ENCODE data around the genes FBN1 and FGF7.

GRCh38 chr15:45147853-45148453, 18.2 kb downstream of the DUOX1 start:
- RRBS, result 67% methylated on average over 1 of the region's 15 CpGs

- RRBS, result no CpG with 5 or more reads among the region's 8 CpGs
Observed at GRCh38 chr15:45162229-45163280, 25.2 kb downstream of the SHF start.

DNA sequence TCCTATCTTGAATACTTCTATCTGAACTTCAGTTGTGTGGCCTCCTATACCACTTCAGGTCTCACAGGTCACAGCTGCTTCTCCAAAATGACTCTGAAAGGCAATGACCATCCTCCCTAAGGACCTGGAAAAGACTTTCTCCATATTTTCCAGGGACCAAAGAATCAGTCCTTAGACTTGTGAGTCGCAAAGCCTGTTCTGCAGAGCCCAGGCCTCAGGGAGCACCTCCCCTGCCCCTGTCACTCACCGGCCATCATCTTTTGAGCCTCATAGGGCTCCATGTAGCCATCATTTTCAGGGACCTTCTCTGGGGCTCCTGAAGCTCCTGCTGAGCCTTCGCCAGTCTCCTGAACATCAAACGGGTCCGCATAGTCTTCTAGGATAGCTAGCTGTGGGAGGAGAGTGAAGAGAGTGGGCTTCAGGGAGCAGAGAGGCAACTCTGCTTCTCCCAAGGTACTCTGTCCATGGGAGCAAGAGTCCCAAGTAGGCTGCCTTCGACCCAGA, 9.8 kb downstream of the SHF start:
- RRBS, result no CpG with 5 or more reads among the region's 6 CpGs

DNA sequence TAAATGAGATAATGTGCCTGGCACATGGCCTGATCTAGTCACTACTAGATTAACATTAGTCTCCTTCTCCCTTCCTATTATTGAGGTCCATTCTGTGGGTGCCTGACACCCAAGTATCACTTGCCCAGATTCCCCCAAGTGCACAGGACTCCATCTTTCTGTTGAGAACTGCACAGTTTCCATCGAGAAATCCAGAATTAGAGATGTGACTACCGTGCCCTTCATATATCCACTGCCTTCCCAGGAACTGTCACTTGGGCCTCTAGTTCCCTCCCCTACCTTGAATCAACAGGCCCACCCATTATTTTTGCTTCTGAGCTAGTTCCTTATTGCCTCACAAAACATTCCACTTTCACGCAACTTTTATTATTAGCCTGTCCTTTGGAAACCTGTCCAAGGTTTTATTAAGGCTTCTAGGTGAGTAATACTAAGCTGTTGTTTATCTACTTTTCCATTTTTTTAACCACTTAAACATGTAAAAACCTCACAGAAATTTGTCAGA, 17.1 kb upstream of the SLC30A4 start:
- RRBS, result no CpG with 5 or more reads among the region's 3 CpGs

DNA sequence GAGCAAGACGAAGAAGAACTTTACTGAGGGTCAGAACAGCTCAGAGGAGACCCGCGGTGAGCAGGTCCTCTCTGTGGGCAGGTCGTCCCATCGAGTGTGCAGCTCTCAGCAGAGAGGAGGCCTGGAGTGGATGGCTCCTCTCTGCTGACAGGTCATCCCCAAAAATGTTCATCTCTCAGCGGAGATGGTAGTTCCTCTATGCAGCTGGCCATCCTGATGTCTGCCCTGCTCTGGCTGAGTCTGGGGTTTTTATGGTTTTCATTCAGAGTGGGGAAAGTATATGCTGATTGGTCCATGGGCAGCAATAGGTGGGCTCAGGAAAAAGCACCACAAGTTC, 13.4 kb upstream of the BLOC1S6 start:
- RRBS, result no CpG with 5 or more reads among the region's 6 CpGs

DNA sequence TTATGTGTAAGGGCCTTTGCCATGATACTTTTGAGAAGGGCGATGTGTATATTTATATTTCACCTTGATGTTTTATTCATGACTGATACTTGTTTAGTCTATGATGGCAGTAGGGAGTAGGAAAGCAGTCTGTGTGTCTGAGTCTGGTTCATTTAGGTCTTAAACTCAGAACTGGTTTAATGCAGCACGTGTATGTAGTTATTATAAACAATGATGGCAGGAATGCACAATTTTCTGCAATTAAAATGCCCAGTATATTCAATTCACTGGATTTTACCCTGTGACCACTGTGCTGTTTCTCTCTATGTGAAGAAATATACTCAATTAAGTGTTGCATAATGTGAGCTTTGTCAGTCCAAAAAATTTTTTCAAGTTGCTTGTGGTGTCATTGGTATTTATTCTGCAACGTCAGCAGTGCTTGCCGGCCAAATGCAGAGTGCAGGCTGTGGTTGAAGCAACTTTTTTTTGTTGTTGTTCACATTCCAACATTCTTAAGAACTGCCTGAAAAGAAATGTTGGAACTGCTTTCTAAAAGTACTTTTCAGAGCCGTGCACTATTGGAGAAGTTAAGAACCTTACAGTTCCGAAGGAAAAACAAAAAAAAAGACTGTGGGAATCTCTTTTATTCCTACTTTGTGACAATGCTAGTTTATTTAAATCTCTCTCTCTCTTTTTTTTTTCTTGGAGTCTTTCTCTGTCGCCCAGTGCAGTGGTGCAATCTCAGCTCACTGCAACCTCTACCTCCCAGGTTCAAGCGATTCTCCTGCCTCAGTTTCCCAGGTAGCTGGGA, 423.5 kb upstream of the SEMA6D start:
- RRBS, result no CpG with 5 or more reads among the region's 8 CpGs

GRCh38 chr15:47753193-47753701, 35.9 kb downstream of the SEMA6D start:
- RRBS, result no CpG with 5 or more reads among the region's 3 CpGs

DNA sequence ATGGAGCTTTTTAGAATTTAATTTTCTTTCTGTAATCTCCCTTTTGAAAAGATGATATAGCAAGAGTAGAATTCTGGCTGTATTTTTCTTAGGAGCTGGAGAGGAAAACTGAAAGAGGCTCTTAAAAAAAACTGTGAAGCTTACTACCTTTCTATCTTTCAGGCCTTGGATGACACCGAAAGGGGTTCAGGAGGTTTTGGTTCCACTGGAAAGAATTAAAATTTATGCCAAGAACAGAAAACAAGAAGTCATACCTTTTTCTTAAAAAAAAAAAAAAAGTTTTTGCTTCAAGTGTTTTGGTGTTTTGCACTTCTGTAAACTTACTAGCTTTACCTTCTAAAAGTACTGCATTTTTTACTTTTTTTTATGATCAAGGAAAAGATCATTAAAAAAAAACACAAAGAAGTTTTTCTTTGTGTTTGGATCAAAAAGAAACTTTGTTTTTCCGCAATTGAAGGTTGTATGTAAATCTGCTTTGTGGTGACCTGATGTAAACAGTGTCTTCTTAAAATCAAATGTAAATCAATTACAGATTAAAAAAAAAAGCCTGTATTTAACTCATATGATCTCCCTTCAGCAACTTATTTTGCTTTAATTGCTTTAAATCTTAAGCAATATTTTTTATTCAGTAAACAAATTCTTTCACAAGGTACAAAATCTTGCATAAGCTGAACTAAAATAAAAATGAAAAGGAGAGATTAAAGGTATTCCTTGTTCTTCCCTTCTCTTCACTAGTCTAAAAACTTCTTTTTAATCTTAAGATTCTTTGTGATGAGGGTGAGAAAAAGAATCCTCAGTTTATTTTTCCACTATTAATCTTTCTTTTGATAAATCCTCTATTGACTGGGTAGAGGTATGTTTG, 10.9 kb downstream of the DUT start:
- RRBS, result no CpG with 5 or more reads among the region's 2 CpGs

DNA sequence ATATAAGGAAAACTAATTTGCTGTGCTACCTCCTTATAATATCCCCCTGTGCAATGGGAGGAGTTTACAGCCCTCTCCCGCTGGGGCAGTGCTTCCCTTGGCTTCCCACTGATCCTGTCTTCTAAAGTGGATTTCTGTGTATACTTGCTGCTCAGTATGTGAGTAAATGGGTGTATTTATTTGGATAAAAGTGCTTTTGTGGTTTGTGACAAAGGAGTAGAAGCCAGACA, 68.7 kb downstream of the DUT start:
- RRBS, result no CpG with 5 or more reads among the region's 1 CpG

DNA sequence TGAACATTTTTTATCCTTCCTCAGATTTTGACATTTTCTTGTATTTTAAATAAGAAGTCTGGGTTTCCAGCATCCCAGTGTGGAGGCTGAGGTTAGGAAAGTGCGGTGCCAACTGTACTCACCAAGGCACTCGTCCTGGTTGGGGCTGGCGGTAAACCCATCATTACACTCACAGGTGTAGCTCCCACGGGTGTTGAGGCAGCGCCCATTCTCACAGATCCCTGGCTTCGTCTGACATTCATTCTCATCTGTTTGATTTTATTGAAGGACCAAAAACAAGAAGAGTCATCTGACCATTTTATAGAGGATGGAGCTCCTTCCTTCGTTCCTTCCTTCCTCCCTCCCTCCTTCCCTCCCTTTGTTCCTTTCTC, 97.0 kb downstream of the DUT start:
- RRBS, result no CpG with 5 or more reads among the region's 7 CpGs

DNA sequence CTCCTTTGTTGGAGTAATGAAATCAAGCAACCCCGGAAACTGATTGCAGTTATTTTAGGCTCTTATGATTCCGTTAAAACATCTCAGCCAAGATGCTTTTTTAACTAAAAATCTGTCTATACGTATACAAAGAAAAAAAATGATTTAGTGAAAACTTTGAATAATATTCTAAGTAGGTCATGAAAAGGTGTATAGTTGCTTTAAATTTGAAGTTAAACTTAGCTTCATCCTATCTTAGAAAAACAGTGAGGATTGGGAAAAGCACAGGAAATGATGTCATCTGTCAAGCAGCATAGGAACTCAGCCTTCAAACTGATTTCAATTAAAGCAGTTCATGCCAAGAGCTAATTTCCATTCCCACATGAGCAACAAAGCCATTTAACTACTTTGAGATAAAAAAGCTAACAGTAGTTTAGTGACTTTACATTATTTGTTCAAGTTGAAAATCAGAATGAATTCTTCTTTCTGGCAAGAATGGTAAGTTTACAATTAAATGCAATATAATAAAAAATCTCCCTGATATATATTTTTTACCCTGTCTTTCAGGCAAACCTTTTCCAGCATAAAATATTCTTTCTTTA, 42.8 kb downstream of the FBN1 start:
- RRBS, result no CpG with 5 or more reads among the region's 3 CpGs

- RRBS, result 9% methylated on average over 11 of the region's 67 CpGs
Observed at GRCh38 chr15:48645587-48646398, at the start of gene FBN1. FBN1 (minus strand) TSS chr15:48645709.

DNA sequence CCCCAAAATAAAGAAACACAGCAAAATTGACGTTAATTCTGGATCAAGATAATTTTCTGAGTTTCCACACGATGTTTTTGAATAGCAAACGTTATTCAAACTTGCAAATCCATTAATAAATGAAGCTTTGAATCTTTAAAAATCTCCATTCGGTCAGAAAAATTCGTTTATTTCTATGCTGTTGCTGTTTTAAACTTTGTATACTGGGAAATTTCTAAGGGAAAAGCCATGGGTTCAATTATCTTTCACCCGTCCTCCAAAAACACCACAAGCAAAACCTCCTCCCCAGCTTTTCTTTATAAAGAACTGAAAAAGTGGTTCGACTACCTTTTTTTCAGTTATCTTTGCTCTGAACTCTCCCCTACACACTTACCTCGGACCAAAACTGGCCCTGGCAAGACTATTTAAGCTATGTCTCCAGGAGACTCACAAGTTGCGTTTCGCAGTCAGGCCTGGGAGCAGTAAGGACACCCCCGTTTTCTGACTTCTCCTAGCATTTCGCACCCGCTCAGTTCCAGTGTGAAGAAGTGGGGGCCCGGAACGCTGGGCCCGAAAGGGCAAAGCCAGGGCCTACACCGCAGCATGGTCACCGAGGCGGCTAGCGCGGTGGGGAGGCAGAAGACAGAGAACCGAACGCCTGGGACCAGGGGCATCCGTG, 663 bp downstream of the COPS2 start:
- RRBS, result no CpG with 5 or more reads among the region's 24 CpGs

DNA sequence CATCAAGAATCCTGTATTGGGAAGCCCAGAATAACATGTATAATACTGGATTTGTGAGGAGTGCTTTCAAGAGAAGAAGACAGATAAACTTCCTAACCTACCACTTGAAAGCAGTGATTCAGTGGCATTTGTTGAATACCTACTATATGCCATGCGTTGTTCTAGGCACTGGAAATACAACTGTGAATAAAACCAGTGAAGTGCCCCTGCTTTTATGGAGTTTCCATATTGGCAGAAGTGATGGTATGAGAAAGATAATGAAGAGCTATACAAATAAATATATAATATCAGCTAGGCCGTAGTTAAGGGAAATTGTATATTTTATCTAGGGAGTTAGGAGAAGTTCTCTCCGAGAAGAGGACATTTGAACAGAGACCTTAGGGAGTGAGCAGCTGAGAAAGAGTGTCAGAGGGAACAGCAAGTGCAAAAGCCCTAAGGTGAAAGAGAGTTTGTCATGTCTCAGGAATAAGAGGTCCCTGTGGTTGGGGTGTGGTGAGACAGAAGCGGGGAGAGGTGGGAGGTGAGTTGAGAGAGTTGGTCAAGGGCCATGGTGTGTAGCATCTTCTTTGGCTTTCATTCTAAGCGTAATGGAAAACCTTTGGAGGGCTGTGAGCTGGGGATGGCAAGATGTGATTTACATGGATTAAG, 76.8 kb downstream of the GALK2 start:
- RRBS, result no CpG with 5 or more reads among the region's 5 CpGs

DNA sequence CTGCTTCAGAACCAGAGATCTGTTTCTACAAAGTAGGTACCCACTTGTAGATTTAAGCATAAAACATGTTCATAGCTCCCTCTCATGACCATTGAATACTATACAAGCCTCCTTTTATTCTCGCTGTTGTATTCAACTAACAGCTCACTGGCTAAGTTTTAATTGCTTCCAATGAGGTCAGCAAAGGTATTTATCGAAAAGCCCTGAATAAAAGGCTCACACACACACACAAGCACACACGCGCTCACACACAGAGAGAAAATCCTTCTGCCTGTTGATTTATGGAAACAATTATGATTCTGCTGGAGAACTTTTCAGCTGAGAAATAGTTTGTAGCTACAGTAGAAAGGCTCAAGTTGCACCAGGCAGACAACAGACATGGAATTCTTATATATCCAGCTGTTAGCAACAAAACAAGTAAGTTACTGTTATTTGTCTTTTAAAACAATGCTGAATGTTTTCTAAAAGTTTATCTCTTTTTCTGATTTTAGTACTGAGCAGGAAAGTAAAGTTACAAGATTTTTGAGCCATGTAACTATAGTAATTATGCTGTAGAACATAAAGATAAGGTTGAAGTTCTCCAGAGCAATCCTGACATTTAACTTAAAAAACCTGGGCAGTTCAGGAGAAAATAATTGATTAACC, at the start of gene FGF7:
Gene FGF7, plus strand, starts transcription at position 219 of the 645 bp plus-strand sequence.
- RRBS, result no CpG with 5 or more reads among the region's 4 CpGs

- RRBS, result no CpG with 5 or more reads among the region's 3 CpGs
Observed at GRCh38 chr15:49720105-49720477, 99.2 kb downstream of the DTWD1 start.

GRCh38 chr15:50210374-50211061, 28.5 kb downstream of the SLC27A2 start:
- RRBS, result no CpG with 5 or more reads among the region's 11 CpGs

DNA sequence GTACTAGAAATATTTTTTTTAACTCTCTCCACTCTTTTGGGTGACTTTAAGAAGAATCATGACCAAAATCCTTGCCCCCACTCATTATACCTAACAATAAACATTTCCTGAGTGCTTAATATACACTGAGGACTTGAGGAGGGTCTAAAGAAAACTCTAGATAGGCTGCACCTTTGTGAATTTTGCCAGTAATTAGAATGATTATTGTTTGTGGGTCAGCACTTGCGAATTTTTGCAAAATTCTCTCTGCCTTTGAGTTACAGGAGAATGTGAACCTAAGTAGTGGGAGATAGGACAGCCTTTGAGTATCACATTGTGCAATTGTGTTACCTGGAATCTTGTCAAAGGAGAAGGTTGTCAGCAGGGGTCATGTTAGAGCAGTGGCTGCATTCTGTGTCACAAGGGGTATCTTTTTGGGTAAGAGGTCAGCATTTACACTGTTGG, 27.5 kb downstream of the HDC start:
- RRBS, result no CpG with 5 or more reads among the region's 1 CpG

DNA sequence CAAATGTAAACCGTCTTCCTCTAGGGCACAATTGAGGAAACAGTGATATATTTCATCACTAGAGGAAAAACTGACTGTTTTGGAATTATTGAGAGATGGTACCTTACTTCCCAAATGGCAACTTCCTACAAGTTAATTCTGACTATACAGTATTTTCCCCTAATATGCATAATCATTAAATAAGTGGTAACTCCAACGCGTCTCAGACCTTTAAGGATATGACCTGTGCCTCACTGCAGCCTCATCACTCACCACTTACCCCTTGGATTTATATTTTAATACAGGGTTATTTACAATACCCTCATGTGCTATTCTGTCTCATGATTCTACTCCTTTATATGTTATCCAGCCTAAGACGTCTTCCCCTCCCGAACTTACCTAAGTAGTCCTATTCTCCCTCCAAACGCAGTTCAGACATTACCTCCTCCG, 13.3 kb downstream of the GABPB1 start:
- RRBS, result no CpG with 5 or more reads among the region's 7 CpGs

- RRBS, result no CpG with 5 or more reads among the region's 7 CpGs
Observed at GRCh38 chr15:50351398-50352279, 3.4 kb downstream of the GABPB1 start.

Measured in GM06990 (cell line).